Measurements from ENCODE around the gene SEL1L3.

DNA sequence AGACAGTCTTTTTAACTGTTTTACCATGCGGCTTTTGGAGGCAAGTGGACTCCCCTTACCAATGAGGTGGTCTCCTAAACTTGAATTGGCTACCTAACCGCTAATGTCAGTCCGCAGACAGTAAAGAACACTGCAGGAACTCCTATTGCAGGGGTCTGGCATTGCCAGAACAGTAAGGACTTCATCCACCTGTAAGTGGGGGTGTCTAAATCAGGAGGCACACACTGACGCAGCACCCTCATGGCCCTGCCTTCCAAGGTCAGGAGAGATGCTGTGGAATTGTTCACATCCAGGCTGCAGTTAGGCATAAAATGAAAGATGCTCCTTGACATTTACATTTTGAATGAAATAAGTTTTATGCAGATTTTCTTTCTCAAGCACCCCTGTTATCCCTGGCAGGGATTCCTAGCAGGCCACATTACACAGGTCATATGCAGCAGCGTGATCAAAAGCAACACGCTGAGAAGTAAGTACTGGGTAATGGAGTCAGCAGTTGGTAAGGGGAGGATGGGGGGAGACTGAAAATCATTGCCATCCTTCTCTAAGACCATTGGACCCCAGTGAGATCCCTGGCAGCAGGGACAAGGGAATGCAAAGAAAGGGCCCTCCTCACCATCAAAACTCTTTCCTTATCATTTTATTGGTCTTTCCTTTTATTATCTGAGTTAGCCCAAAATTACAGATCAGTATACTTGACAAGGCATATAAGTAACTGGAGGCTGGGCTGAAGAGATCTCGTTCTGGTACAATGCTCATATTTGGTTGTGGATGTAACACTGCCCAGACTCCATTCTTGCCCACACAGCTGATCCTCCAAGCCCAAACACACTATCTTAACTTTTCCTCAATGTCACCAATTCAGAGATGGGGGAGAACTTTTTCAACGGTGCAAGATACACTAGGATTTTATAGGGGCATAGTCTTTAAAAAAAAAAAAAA lies 3.6 kb downstream of the PPARGC1A start:
- PRO-cap: no peak

GRCh38 chr4:24218998-24219833 lies 329.4 kb upstream of the PPARGC1A start:
- PRO-cap: no peak

- PRO-cap: no peak
These were observed 62.5 kb downstream of the DHX15 start for GRCh38 chr4:24521719-24522390.

DNA sequence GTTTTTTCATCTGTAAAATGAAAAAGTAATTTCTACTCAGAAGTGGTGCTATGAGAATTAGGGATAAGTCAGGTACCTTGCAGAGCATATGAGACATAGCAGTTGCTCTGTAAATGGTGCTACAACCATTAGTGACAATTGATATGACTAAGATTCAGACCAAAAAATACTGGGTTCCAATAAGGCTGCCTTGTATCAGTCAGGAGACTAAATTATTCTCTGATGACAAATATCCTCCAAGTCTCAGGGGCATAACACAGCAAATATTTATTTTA lies 42.1 kb upstream of the SOD3 start:
- PRO-cap: no peak

GRCh38 chr4:25862646-25863405 lies at the start of gene SEL1L3:
SEL1L3 (minus strand) TSS chr4:25862988.
- PRO-cap: unidirectional peak, minus-strand start at chr4:25862988

DNA sequence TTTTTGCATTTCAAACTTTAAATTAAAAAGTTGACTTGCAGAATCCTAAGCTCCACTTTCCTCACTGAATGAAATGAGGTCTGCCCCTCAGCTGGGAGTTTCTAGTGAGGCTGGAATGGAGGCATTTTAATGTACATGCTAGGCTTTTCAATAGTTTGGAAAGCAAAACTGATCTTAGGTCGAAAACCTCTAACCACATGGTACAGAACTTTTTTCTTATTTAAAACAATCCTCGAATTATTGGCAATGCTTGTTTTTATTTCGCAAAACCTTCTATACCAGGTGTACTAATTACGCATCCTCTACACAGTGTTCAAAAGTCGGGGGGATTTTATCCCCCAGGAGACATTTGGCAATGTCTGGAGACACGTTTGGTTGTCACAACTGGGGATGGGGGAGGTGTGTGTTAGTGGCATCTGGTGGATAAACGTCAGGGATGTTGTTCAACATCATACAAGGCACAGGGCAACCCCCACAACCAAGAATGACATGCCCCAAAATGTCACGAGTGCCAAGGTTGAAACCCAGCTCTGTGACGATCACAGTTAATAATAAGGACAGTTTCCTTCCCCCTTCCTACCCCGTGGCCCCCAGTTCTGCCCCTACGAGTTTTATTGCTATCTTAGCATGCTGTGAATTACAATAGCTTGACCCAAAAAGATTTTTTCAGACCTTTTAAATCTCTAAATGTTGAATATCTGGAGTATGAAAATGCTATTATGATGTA lies 15.8 kb upstream of the SEL1L3 start:
- PRO-cap: no peak

DNA sequence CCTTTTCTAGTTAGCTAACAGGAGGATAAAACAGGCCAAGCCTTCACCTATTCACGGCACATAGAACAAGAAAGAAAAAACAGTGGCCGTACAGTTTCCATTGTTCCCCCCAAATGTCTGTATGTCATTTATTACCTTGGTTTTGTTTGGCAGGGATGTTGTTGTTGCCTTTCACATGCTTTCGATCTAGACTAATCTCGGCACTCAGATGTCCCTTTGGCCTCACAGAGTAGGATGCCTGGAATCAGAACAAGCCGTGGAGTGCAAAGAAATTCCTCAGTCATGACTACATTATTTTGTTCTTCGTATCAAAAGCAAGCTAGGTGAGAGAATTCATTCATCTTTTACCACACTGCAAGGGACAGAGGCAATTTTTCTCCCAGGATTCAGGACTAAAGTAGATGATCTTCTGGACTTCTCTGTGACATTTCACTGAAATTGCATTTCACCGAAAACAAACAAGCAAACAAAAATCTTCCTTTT lies 106.9 kb downstream of the SMIM20 start:
- PRO-cap: no peak

GRCh38 chr4:26274990-26275615 lies 45.7 kb upstream of the RBPJ start:
- PRO-cap: no peak

GRCh38 chr4:26288105-26288948 lies 32.5 kb upstream of the RBPJ start:
- PRO-cap: no peak

DNA sequence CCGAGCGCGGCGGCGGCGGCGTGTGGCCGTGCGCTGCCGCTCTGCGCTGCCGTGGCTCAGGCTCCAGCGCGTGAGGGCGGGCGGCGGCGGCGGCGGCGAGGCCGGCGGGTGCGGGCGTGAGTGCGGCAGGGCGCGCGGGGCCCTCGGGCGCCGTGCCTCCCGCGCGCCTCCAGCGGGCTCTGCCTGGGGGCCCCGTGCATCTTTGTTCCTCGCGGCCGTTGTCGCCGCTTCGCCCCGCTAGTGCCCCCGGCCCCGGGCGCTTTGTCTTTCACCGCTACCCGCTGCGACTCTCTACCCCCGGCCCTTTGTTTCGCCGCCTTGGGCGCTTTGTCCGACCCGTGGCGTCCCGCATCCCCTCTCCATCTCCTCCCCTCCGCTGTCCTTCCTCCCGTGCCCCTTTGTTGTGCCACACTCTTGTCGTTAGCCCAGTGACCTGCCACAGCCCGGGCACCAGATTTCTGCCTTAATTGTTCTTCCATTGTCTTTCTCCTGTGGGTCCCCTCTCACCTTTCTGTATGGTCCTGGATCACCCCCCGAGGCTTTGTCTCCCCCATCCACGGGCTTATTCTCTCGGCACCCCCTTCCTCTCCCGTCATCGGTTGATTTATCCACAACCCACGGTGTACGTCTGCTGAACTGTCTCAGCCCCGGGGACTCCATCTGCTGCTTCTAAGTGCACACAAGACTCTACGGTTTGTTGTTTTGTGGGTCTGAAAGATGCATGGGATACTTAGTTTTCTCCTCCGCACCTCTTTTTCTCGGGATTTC lies 550 bp downstream of the RBPJ start:
- PRO-cap: bidirectional peak, plus-strand start at position 59 of the sequence, minus-strand start at position 75 of the sequence; bidirectional peak, plus-strand start at position 379 of the sequence, minus-strand start at position 263 of the sequence; unidirectional peak, minus-strand start at position 677 of the sequence

DNA sequence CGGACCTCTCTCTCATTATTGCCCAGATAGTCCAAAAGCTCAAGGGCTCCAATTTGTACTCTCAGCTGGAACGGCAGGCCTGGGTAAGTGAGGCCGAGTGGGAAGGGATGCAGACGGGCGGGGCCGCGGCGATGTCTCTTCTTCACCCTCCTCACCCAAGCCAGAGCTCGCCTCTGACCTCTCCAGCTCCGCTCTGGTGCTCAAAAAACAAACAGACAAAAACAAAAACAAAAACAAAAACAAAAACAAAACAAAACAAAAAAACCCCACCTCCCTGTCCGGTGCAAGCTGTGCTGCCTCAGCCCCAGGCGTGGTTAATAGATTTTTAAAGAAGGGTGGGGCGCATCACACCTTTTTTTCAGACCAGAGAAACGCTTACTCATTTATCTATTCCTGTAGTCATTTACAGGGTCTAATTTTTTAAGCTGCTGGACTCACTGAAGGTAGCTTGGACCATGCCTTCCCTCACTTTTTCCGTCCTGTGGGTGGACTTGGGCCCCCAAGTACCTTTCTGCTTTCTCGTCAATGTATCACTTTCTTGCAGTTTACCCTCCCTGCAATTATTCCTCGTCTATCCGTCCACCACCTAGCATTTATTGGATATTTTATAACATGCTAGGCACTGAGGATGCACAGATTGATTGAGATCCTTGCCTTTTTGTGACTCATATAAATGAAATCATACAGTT lies 470 bp downstream of the TBC1D19 start:
- PRO-cap: no peak

DNA sequence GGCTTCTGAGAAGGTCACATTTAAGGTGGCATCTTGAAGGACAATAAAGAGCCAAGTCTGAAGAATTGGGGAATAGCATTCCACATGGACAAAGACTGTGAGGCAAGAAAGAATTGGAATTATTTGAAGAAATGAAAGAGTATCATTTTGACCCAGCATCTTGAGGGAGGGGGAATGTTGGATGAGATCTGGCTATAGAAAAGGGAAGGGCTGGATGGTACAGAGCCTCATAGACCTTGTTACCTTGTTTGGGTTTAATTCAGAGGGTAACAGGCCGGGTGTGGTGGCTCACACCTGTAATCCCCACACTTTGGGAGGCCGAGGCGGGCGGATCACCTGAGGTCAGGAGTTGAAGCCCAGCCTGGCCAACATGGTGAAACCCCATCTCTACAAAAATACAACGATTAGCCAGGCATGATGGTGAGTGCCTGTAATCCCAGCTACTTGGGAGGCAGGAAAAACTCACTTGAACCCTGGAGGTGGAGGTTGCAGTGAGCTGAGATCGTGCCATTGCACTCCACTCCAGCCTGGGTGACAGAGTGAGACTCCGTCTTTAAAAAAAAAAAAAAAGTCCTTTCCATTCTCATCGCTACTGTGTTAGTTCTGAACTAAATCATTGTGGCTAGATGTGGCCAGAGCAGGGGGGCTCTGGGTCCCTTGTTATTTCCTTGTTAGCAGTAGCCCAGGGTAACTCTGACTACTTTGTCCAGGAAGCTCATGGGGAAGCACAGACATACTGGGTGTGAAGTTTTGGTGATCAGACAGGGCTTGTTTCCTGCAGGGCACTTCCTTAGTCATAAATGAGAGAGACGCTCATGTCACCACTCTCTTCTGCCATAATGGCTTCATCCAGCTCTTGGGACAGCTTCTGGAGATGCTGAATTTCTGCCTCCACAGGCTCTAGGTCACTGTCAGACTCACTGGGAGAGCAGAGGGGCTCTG lies 12.5 kb downstream of the STIM2 start:
- PRO-cap: no peak

- PRO-cap: no peak
These were observed 26.4 kb downstream of the STIM2 start for GRCh38 chr4:26886960-26887503.

GRCh38 chr4:27141110-27141603 lies 280.5 kb downstream of the STIM2 start:
- PRO-cap: no peak

DNA sequence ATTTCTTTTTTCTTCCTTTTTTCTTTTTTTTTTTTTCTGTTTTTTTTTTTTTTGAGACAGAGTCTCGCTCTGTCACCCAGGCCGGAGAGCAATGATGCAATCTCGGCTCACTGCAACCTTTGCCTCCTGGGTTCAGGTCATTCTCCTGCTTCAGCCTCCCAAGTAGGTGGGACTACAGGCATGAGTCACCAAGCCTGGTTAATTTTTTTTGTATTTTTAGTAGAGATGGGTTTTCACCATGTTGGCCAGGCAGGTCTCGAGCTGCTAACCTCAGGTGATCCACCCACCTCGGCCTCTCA lies 835.6 kb downstream of the STIM2 start:
- PRO-cap: no peak

GRCh38 chr4:30719299-30720293 lies 573 bp upstream of the PCDH7 start:
- PRO-cap: no peak

GRCh38 chr4:31021408-31021628 lies 301.1 kb downstream of the PCDH7 start:
- PRO-cap: no peak

DNA sequence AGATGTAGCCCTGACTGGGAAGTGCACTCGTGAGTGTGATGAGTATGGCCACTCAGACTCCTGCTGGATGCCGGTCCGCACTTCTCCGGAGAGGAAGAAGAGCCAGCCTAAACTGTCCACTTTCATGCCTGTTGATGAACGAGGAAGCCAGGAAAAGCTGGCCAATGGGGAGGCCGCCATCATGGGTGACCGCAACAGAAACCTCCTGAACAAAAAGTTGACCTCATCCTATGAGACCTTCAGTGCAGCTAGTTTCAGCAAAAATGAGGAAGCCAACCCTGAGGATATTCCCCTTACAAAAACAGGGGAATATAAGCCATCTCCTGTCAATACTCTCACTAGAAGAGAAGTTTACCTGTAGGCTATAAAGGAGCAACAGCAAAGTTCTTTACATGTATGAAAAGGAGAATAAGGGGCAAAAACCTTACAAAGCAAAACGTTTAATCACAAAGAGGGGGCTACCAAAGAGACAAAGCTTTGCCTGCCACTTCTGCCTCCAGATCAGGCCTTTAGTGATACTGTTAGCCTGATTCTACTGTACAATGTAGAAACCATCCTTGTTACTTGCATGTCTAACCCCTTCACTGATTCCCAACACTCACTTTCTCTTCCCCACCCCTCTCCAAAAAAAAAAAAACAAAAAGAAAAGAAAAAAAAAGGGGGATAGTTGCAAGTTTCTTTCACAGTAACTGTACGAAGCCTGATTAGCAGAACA lies 422.5 kb downstream of the PCDH7 start:
- PRO-cap: no peak

- PRO-cap: no peak
These were observed 497.9 kb downstream of the ARAP2 start for GRCh38 chr4:35746342-35746880.

DNA sequence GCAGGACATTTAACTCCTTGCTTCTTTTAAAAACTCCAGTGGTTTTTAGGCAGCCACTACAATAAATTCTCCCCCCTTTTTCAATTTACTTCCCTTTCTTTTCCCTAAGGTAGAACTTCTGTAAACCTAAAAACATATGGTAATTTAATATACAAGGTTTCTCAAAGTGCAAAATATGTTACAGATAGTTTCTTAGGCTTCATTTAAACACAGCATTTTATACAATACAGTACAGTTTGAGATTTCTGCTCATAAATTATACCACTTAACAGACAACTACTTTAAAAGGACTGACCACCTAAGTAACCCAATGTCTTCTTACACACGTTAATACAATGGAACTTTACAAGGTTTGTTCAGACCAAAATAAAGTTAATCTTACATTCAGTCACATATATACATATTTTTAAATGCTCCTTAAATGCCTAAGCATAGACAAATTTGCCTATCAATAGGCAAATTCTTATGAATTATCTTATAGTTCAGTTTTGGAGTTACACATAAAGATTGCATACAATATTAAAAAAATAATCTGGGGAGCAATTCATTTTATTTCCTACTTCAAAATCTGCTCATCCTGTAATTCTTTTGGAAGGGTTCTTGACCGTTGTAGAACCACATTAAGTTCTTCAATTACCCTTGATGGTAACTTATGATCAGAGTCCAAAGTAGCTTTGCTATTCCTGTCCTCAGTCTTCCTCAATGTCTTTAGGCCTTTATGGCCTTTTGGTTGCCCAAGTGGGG lies 176.8 kb downstream of the ARAP2 start:
- PRO-cap: no peak